Colon Carcinoma Metastatic in the Brain (tissue), 2 donors: ENCODE measurements around a stretch of chr9.

DNA sequence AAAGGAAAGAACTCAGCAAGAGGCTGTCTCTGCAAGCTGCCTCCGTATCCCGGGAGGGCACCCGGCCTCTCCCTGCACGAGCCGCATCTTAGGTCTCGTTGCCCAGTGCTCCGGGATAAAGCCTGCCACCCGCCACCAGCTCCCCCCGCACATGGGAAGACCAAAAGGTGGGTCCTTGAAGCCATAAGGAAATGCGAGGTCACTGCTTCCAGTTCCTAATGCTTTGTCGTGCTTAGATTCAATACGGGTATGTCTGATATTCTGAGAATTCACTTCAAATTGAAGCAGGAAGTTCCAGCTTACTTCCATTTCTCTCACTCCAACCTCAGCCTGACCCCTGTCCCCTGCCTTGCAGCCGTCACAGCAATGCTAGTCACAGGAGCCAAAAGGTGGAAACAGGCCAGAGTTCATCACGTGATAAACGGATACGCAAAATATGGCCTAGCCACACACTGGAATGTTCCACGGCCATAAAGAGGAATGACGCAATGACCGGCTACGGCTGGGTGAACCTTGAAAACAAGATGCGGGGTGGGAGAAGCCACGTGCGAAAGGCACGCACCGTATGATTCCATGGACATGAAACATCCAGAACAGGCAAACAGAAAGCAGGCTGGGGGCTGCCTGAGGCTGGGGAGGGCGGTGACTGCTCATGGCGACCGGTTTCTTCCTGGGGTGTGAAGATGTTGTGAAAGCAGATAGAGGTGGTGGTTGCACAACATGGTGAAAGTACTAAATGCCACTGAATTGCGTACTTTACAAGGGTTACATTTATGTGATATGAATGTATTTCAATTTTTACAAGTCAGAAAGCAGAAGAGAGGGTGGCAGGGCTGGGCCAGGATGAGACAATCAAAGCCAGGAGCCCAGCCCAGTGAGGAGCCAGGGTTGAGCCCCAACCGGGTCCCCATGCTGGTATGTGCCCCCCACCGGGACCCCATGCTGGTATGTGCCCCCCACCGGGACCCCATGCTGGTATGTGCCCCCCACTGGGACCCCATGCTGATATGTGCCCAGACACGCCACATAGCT is 117.7 kb upstream of the SARDH start:
- PRO-cap, 2 experiments: peak in 1 of 2 experiments; most common plus-strand start position 473 of the sequence (in 1); most common minus-strand start position 360 of the sequence (in 1)

GRCh38 chr9:133877344-133877770 is 114.8 kb downstream of the VAV2 start:
- PRO-cap, 2 experiments: no peak in any of the 2 experiments

DNA sequence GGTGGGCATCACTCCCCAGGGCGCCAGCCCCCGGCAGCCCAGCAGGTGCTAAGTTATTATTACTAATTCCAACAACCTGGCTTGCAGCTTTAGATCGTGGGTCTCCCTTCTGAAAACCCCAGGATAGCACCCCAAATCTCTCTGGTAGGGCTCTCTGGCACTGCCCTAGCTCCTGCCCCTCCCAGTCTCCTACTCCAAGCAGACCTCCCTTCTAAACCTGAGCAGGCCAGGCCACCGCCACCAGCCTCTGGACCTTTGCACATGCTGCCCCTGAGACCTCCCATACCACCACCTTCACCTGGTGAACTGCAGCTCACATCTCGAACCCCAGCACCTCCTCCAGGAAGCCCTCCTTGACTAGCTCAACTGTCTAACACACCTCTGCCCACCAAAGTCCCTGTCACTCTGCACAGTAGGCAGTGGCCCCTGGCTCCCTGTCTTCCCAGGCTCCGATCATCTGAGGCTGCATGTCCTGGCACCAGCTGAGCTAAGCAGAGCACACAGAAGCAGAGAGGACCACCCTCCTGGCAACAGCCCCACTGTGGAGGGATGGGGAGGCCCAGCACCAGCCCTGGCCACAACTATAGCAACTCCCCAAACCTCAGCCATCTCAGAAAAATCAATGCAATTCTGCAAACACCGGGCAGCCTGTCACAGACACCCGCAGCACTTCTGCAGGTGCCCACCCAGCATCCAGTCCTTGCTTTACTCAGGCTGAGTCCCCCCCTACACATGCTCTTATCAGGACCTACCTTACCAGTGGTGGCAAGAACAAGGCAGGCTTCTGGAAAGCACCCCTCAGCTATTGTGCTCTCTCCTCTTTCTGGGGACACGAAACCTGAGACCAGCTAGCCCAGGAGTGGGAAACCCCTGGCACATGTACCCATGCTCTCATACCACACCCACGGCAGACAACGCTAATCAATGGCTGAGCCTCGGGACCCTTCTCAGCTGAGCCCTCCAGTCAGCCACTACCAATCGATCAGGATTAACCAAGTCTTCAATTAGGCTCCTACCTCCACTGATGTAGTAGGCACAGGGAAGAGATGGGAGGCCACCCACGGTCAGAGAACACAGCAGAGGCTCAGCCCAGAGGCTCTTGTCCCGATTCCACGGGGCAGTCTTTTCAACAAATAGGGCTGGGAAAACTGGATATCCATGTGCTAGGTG is 65.4 kb downstream of the VAV2 start:
- PRO-cap, 2 experiments: peak in 1 of 2 experiments; most common minus-strand start position 944 of the sequence (in 1)

DNA sequence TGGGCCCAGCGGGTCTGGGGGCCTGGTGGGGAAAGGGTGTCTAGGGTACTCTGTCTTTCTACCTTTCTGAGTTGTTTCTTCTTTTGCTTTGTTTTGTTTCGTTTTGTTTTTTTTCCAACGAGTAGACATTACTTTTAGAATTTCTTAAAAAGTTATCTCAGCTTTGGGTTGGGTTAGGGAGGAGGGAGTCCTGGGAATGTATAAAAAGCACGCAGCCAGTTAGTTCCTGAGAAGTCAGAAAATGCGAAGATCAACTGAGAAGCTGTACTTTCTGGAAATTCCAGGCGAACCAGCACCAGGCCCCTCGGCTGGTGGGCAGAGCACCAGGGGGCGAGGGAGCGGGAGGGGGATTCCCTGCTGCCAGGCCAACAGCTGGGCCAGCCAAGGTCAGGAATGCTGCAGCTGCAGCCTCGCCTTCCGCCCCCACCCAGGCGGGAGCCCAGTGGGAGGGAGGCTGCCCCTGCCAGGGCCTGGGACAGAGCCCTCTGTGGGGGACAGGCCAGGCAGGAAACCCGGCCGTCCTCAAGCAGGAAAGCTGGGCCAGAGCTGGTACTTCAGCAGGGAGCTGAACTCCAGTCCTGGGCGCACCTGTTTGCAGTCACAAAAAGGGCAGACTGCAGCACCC is 35.6 kb downstream of the VAV2 start:
- PRO-cap, 2 experiments: no peak in any of the 2 experiments

DNA sequence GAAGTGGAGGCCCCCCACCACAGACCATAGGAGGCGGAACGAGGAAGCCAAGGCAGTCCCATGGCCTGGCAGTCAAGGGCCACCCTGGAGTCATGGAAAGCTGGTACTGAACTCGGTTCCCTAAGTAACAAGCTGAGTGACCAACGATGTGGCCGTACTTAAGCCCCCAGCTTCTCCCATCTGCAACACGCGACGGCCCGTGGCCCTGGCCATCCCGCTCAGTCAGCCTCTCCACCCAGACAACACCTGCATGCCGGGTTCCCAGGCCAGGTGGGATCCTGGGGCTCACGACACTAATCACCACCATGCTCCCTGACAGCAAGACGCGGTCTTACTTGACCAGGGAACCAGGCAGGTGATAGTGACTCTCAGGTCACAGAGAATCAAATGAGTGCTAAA is 17.0 kb downstream of the BRD3 start:
- PRO-cap, 2 experiments: no peak in any of the 2 experiments

DNA sequence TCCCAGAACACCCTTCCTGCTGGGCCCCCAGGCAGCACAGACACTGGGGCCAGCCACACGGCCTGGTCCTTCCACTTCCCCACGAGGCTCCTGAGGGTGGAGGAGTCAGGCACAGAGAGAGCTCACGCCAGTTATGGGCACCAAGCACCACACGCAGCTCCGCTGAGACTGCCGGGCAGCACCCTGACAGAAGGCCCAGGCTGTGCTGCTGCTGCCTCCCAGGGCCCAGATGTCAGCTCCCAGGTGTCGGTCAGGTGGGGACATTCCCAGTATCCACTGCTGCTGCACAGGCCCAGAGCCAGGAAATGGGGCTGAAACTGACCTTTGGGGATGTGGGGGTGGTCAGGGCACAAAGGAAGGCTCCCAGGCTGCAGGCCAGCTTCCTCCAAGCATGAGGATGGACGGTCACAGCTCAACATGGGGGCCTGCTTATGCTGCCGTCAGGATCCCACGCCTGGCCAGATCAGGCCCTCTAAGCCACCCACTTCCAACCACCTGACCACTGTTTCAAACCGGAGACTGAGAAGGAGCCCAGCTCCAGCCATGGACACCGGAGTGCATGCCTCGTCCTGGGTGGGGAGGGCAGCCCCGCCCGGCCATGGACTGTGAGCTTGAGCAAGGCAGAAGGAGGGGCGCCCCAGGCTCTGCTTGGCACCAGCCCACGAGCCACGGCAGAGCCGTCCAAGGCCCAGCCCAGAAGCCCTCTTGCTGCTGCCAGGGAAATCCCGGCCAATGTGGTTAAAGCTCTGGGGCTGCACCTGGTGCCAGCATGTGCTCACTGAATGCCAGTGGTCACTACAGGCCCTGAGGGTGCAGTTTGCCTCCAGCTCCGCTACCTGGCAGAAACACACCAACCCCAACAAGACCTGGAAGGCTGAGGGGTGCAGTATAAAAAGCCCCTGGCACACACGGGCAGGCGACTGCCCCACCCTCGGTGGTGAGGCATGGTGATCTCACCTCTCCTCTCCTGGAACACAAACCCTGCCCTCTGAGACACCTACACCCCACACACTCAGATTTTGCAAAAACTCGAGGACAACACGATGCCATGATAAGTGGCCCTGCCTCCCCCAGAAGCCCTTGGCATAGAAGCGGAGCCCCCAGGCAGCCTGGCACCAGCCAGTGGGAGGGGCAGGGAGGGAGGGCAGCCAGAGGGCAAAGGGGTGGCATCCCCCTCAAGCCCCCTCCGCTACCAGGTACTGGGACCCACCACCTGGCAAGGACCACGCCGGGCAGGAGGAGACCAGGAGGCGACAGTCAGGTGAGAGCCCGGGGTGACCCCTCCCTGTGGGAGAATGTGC is 11.9 kb downstream of the BRD3 start:
- PRO-cap, 2 experiments: no peak in any of the 2 experiments

DNA sequence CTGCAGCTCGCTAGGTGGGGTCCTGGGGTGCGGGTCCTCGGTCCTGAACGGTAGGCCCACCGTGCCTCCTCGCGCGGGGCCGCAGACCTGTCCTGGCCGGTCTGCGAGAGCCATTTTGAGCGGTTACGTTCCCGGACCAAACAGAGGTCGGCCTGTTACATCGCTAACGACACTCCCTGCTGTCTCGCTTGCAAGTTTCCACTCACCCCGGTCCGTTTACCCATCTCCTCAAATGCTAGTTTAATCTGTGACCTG is 707 bp downstream of the WDR5 start:
- PRO-cap, 2 experiments: no peak in any of the 2 experiments

DNA sequence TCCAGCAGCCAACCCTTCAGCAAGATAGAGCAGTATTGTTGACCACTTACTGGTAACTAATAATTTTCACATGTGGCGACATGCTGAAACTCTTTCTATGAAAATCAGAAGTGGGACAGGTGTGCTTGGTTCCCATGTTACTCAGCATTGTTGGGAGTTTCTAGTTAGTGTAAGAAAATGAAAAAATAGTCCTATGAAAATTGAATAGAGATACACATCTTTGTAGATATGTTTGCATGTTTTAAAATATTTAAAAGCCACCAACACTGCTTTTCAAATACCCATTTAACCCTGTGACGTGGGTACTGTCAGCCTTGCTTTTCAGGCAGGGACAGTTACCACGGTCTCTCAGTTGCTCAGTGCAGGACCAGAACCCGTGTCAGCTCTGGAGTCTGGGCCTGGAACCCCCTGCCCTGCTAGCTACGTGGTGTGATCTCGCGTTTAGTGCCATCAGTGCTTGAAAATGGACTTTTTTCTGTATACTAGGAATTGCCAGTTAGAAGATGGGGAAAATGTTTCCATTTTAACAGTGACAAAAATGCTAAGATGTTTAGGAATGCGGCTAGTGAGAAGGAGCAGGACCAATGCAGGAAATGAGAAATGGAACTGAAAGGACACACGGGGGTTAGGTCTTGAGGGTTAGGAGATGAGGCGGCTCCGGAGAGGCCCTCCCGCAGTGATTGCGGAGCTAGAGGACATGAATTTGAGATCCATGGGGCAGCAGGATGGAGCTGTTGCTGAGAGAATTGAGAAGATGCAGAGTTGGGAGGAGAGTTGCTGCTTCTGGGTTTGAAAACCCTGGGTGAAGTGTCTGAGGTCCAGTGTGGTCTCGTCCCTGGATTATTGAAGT is 14.7 kb downstream of the WDR5 start:
- PRO-cap, 2 experiments: no peak in any of the 2 experiments

DNA sequence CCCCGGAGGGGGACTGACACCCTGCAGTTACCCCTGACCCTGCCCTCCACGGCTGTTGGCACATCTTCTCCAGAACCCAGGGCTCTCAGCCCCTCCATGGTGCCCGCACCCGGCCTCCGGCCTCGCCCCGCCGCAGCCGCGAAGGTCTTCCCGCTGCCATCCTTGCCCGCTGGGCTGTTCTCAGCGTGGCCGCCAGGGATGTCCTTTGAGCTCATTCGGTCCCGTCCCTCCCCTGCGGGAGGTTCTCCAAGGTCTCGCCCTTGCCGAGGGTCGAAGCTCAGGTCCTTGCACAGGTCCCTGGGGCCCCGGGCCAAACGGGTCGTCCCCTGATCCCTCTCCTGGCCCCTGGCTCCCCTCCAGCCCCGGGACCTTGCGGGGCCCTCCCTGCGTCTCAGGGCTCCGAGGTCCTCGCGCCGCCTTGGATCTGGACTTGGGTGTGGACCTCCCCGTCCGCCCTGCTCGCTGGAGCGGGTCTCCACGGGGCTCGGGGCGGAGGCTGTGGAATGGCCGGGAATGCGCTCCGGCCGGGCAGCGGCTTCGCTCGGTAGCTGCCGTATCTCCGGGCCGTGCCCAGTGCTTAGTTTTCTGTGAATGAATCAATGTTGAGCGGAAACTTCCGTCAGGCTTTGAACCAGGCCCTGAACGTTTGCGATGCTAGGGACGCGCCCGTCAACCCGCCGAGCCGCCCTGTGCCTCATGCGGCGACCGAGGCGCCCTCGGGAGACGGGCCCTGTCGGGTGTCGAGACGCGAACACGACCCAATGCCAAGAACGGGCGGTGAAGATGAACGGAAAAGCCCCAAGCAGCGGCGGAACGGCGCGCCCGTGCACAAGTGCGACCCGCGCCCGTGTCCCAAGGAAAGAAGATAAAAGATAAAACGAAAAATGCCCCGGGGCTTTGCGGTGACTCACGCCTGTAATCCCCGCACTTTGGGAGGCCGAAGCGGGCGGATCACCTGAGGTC is 27.6 kb downstream of the WDR5 start:
- PRO-cap, 2 experiments: peak in 1 of 2 experiments; most common plus-strand start position 503 of the sequence (in 1); most common minus-strand start position 432 of the sequence (in 1)

- PRO-cap, 2 experiments: peak in 1 of 2 experiments; most common plus-strand start chr9:134170126 (in 1); most common minus-strand start chr9:134169912 (in 1)
Observed at GRCh38 chr9:134169488-134170270, 33.8 kb downstream of the WDR5 start.

- PRO-cap, 2 experiments: no peak in any of the 2 experiments
Observed at GRCh38 chr9:134175201-134175657, 39.3 kb downstream of the WDR5 start.

- PRO-cap, 2 experiments: no peak in any of the 2 experiments
Observed at GRCh38 chr9:134208296-134208896, 72.5 kb downstream of the WDR5 start.

DNA sequence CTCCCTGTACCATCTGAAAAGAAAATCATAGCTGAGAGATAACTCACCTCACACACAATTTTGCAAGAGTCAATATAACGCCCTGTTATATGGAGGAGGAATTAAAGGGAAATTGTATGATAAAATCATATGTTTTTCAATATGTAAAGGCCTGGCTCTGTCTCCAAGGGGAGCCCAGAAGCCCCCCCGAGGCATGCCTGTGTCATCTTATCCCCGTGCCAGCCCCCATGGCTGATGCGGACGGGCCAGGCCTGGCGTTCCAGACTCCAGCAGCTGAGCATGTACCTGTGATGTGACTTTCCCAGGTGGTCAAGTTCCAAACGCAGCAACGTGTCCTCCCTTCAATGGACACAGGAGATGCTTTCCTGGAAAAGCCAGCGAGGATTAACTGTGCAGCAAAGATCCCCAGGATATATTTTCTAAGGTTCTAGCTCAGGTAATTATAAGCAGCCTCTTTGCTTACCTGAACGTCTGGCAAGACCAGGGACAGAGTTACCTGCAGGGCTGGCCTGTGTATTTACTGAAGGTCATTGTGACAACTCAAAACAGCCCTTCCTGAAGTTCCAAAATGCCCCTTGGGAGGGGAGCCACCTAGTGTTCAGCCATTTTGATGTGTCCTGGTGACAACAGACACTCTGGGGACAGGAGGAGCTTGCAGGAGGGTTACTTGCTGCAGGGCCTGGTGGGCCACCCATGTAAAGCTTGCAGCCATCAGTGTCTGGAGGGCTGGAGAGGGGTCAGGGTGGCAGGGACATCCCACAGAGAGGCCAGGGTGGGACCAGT is 81.7 kb downstream of the WDR5 start:
- PRO-cap, 2 experiments: no peak in any of the 2 experiments

DNA sequence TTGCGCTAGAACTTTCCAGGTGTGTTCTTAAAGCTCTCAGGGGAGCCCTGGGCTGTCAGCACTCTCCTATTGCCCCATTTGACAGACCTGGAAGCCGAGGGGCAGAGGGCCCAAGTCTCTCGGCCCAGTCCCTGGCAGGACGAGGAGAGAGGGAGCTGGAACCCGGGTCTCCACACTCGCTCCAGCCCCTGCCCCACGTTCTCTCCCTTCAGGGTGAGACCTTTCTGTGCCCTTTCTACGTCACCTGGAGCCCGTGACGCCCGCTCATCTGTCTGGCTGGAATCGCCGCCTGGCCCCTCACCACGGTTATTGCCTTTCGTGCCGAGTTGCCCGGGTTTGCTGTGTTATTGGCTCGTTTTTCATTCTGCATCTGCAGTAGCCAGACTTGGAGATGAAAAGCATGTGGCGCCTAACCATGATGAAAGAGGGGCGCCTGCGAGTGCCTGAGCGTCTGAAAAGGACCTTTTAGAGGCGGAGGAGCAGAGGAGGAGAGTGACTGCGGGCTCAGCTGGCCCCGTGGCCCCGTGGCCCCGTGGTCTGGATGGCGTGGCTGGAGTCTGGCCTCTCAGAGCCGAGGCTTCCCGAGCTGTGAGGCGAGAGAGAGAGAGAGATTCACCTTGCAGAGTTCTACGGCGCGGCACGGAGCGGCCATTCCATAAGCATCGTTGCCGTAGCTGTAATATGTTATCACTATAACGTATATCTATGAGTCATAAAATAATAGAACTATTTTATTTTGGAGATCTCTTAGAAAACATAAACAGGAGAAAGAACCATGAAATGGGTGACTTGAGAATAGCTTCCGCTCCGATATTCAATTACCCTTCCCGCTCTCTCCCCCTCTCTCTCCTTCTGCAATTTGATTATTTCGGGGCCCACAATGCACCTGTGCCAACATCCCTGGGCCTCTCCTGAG is 83.7 kb downstream of the WDR5 start:
- PRO-cap, 2 experiments: no peak in any of the 2 experiments

DNA sequence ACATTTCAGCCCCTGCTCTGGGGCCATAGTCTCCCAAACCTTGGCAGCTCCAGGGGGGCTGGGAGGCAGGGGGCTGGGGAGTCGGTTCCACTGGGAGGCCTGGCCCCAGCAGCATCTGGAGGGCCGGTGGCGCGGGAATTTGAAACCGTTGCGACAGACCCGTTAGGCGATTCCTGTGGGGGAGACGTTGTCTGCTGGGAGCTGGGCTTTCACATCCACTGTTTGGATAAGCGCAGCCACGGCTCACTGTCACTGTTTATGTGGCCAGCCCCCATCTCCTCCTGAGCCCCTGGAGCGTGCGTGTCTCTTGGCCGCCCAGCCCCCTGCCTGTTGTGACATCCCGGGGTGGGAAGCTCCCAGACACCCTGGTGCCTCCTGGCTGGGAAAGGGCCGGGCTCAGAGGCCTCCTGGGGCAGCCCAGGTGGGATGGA is 90.3 kb downstream of the WDR5 start:
- PRO-cap, 2 experiments: no peak in any of the 2 experiments

GRCh38 chr9:134232863-134233351 is 93.3 kb upstream of the RXRA start:
- PRO-cap, 2 experiments: no peak in any of the 2 experiments

GRCh38 chr9:134243746-134244314 is 82.4 kb upstream of the RXRA start:
- PRO-cap, 2 experiments: no peak in any of the 2 experiments

GRCh38 chr9:134283952-134284815 is 42.1 kb upstream of the RXRA start:
- PRO-cap, 2 experiments: no peak in any of the 2 experiments

GRCh38 chr9:134286583-134287057 is 39.6 kb upstream of the RXRA start:
- PRO-cap, 2 experiments: no peak in any of the 2 experiments

GRCh38 chr9:134318709-134319153 is 7.5 kb upstream of the RXRA start:
- PRO-cap, 2 experiments: no peak in any of the 2 experiments